Metastatic Liver Carcinoma in the Lung (tissue), 2 donors: ENCODE measurements around the genes MAP3K20 and CHRNA1.

DNA sequence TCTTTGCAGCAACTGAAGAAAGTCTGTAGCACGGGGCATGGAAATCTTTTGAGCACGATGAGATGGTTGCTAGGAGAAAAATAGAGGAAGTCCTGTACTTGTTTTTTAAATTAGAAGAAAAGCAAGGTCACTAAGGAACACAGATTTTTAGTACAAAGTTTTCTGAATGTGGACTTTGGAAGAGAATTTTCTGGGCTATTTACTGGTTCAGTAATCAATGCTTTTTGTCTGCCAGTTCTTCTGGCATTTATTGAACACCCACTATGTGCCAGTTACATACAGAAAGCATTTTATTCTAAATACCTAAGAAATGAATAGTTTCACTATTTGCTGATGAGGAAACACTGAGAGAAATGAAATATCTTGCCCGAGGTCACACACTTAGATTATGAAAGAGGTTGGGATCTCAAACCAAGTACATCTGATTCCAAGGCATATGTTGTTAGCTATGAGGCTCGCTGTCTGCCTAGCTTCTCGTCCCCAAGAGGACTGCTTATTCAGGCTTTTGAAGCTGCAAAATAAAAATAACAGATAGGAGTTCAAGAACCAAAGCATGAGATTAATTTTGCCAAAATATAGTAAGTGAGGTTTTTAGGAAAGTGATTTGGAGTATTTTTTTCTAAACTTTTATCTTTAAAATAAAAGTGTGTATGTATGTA, 15.5 kb upstream of the MAP3K20 start:
- PRO-cap, 2 experiments = no peak in any of the 2 experiments

- PRO-cap, 2 experiments = peak in 2 of 2 experiments; most common plus-strand start chr2:173075849 (in 2); most common minus-strand start chr2:173075778 (in 1)
These were observed at the start of gene MAP3K20 for GRCh38 chr2:173075608-173076152. Gene MAP3K20 (plus strand): TSS chr2:173075846.

GRCh38 chr2:173106443-173107442, 31.1 kb downstream of the MAP3K20 start:
- PRO-cap, 2 experiments = no peak in any of the 2 experiments

DNA sequence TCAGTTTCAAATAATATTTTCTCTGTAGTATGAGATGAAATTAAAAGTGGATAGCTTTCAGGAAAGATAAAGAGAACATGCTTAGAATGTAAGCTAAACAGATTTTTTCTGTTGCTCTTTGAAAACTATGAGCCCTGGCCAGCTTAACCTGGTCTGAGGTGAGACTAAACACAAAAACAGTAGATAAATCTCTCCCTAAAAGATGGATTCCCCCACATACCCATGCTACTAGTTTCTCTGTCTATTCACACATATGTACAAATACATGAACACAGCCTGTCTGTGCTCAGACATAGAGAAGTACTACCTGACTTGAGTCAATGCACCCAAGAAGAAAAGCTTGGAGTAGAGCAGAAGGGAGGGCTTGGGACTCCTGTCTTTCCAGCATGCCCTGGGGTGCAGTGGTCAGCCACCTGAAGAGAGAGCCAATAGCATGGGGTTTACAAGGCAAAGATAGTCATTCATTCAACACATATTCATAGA, 131.1 kb upstream of the CDCA7 start:
- PRO-cap, 2 experiments = no peak in any of the 2 experiments

- PRO-cap, 2 experiments = no peak in any of the 2 experiments
These were observed 116.2 kb upstream of the CDCA7 start for GRCh38 chr2:173238550-173238876.

DNA sequence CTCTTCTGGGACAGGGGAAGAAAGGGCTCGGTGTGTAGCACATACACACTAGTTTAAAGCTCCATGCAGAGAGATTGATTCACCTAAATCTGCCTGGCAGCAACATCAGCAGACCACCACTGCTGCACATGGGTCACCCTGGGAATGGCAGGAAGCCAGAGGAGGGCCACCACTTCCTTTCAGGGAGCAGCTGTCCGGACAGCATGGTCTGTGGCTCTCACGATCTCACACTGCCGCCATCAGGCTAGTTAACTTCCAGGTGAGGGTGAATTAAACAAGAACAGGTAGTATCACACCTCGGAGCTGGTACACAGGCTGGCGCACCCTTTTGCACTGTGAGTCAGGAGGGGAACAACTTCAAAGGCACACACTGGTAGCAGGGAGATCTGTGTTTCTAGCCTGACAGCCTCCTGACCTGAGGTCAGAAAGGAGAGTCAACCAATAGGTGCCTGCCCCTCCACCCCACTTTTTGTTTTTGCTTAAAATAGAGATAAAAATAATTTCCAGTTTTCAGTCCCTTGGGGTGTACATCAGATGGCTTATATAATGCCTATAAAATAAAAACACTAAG, 108.5 kb downstream of the CDCA7 start:
- PRO-cap, 2 experiments = no peak in any of the 2 experiments

- PRO-cap, 2 experiments = no peak in any of the 2 experiments
These were observed 110.3 kb downstream of the SP3 start for GRCh38 chr2:173854889-173855311.

DNA sequence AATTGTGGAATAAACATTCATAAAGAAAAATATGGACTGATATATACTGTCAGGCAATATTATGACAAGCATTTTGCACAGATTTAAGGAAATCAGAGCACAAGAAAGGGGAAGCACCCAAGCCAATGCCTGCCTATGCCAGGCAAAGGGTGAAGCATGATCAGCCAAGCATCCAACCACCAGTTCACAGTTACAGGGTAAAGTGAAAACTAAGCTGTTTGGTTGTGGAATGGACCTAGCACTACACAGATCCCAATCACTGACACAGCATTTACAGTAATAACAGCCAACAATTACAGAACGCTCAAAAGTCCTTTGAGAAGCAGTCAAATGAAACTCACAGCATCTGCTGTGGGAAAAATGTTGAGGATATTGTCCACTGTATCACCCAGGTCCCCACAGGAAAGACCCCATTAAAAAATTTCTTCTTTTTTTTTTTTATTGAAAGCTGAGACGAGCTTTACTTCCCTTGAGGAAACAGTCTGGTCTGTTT, 90.2 kb downstream of the SP3 start:
- PRO-cap, 2 experiments = no peak in any of the 2 experiments

DNA sequence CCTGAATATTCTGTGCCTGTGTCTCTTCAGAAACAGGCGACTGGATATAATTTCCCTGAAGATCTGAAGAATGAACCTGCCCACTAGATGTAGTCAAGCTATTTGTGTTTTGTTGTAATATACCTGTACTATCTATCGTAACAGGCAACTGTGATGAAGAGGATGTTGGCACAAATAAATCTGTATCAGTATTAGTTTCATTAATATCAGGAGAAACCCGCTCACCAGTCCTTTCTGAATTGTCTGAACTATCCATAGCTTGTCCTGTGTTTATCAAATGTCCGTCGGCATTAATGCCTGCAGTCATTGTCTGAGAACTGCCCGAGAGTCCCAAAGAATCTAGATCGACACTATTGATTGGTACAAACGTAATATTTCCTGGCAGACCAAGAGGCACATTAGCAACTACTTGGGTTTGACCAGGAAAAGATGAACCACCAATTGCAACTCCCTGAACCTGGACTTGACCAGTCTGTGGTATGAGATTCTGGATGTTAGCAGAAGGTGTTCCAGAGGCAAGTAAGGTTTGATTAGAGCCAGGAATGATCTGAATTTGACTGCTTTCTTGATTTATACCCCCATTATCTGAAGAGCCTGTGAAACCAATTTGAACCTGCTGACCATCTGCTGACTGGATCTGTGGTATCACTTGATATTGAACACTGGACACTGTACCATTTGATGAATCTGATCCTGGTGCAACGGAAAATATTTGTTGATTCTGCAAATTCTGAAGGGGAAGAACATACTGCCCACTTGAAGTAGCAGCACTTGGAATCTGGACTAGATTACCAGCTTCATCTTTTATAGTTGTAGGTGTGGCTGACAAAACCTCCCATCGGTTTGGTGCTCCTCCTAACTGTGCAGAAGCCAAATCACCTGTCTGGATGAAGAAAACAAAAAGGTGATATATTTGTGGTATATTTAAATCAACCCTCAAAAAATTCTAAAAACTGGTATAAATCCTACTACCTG, 9.5 kb downstream of the SP3 start:
- PRO-cap, 2 experiments = no peak in any of the 2 experiments

- PRO-cap, 2 experiments = peak in 2 of 2 experiments; most common plus-strand start chr2:173987054 (in 2); most common minus-strand start chr2:173986880 (in 1)
These were observed 21.5 kb upstream of the SP3 start for GRCh38 chr2:173986377-173987301.

- PRO-cap, 2 experiments = no peak in any of the 2 experiments
These were observed 71.3 kb upstream of the SP3 start for GRCh38 chr2:174036469-174036846.

- PRO-cap, 2 experiments = no peak in any of the 2 experiments
These were observed 50.7 kb downstream of the WIPF1 start for GRCh38 chr2:174546678-174547510.

GRCh38 chr2:174606257-174606712, 8.7 kb upstream of the WIPF1 start:
- PRO-cap, 2 experiments = no peak in any of the 2 experiments

DNA sequence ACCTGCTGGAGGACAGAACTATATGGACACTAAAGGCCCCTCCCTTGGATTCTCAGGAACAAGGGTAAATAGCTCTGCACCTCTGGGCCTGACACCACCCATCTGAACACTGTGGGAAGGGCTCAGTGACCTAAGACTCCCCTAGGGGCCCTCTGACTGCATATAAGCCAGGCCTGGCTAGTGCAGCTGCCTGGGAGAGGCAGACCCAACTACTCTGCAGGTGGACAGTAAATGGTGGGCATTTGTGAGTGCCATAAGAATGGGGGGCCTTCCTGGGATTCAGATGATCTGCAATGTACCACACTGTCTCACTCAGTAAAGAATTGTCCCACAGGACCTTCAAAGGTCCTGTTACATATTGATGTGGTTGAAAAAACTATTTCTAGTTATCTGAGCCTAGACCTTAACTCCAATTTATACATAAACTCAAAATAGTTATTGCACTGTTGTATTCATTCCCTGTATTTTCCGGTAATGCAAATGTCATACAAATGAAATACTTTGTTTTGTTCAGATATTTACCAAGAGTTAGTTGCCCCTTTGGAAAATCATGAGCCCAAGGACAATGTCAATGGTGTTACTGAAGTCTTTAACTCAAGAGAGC, 11.4 kb upstream of the WIPF1 start:
- PRO-cap, 2 experiments = no peak in any of the 2 experiments

DNA sequence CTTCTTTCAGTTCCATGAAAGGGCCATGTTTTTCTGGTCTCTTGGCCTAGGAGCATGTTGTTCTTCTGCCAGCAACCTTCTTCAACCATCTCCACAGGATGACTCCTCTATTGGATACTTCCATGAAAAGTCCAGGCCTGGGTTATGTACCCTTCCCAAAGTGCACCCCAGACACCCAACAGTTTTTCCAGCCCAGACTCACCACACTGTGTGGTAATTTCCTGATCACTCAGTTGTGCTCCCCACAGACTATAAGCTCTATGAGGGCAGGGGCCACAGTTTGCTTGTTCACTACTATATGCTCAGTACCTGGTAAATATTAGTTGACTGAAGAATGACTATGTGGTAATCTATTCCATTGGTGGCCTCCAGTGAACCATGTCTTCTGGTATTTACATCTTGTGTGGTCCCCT, 58.0 kb upstream of the WIPF1 start:
- PRO-cap, 2 experiments = no peak in any of the 2 experiments

GRCh38 chr2:174663348-174663996, 65.9 kb upstream of the WIPF1 start:
- PRO-cap, 2 experiments = no peak in any of the 2 experiments

GRCh38 chr2:174667279-174668149, 69.9 kb upstream of the WIPF1 start:
- PRO-cap, 2 experiments = no peak in any of the 2 experiments

DNA sequence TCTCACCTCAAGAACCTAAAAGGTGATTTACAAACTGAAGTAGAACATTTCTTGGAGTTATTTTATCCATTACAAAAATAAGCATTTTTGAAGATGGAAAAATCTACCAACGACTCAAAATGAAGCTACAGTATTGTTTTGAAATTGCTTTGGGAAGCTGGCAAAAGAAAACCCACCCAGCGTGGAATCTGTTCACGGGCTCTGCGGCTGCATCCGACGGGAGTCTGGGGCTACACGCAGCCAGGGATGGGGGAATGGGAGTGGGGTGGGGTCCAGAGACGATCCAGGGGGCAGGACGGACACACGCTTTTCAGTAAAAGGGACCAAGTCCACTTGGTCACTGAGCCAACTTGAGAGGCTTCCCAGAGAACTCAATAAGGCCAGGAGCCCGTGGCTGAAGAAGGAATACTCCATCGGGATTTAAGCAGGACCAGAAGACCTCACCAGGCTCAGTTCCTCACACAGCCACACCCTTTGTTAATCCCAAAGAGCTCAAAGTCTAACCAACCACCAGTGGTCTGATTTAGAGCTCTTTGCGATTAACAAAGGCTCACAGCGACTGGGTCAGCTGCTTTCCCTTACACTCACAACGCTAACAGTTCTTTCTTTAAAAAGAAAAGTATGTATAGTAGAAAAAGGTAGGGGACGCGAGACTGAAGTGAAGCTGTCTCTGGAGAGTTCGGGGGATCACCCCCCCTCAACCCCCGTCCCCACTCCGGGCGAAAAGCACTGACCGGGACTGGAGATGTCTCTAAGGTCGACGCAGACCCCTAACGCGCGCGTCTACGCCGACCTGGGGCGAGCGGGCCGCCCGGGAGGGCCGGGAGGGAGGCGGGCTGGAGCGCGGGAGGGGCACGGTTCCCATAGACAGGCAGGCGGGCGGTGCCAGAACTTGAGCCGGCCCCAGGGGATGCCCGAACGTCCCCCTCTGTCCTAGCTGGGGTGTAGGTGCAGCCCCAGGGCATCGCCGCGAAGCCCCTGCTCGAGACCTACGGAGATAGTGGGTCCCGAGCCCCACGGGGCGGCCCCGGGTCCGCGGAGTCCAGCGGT, 82.5 kb downstream of the CHRNA1 start:
- PRO-cap, 2 experiments = peak in 1 of 2 experiments; most common plus-strand start position 888 of the sequence (in 1); most common minus-strand start position 741 of the sequence (in 1)

DNA sequence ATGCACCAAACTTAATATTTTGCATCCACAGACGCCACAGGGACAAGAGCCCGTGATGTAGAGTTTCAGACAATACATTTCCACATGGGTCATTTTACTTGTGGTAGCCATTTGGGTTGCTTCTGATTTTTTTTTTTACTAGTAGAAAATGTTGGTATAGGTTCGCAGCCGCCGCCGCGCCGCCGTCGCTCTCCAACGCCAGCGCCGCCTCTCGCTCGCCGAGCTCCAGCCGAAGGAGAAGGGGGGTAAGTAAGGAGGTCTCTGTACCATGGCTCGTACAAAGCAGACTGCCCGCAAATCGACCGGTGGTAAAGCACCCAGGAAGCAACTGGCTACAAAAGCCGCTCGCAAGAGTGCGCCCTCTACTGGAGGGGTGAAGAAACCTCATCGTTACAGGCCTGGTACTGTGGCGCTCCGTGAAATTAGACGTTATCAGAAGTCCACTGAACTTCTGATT, 44.6 kb downstream of the CHRNA1 start:
- PRO-cap, 2 experiments = no peak in any of the 2 experiments

- PRO-cap, 2 experiments = no peak in any of the 2 experiments
These were observed at the start of gene CHRNA1 for GRCh38 chr2:174764348-174764690. Gene CHRNA1 (minus strand): TSS chr2:174764472.